ENCODE measurements around a stretch of chr1.

- PRO-cap, result no peak
- RRBS, 2 experiments, result no CpG with 5 or more reads among the region's 16 CpGs
Measured at GRCh38 chr1:16163920-16164741, 8.3 kb upstream of the EPHA2 start.

DNA sequence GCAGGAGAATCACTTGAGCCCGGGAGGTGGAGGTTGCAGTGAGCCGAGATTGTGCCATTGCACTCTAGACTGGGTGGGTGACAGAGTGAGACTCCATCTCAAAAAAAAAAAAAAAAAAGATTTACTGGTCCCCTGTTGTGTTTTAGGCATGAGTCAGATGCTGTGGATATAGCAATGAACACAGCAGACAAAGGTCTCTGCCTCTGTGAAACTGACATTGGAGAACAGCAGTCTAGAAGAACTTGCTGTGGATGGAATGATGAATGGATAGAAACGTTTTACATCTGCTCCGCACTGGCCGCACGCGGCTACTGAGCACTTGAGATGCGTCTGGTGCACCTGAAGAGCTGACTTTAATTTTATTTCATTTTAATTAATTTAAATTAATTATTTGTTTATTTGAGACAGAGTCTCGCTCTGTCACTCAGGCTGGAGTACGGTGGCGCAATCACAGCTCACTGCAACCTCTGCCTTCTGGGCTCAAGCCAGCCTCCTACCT, 24.5 kb upstream of the EPHA2 start:
- PRO-cap, result no peak
- RRBS, 2 experiments, result no CpG with 5 or more reads among the region's 11 CpGs

DNA sequence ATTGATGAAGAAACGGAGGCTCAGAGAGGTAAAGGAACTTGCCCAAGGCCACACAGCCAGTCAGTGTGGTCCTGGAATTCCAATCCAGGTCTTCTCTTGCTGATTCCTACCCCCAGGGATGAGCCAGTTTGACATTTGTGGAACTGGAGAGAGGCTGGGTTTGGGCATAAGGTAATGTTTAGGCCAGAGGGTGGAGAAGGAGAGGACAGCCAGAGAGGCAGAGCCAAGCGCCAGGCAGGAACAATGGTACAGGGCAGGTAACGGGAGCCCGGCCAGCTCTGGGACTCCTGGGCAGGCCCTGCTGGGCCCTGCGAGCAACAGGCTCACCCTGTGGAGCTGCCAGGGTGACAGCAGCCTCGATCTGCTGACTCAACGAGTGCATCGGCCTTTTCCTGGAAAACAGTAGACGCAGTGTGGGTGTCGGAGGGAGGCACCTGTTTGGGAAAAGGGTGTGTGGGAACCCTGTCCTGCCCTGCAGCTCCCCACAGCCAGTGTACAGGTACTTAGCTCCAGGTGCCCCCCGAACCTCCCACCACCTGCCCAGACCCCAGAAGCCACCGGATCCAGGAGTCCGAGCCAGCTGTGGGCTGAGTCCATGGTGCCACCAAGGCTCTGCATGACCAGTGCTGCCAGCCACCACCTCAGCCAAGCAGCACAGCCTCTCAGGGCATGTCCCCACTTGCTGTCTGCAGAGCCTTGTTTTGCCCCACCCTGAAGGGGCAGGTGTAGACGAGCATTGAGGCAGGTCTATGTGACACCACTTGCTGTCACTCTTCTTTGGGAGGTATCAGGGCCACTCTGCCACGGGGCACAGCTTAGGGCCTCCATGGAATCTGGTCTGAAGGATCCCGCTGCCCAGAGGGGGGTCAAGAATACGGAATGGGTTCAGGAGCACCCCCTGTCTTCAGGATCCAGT, 28.1 kb downstream of the ARHGEF19 start:
- PRO-cap, result no peak
- RRBS, 2 experiments, result no CpG with 5 or more reads among the region's 17 CpGs

DNA sequence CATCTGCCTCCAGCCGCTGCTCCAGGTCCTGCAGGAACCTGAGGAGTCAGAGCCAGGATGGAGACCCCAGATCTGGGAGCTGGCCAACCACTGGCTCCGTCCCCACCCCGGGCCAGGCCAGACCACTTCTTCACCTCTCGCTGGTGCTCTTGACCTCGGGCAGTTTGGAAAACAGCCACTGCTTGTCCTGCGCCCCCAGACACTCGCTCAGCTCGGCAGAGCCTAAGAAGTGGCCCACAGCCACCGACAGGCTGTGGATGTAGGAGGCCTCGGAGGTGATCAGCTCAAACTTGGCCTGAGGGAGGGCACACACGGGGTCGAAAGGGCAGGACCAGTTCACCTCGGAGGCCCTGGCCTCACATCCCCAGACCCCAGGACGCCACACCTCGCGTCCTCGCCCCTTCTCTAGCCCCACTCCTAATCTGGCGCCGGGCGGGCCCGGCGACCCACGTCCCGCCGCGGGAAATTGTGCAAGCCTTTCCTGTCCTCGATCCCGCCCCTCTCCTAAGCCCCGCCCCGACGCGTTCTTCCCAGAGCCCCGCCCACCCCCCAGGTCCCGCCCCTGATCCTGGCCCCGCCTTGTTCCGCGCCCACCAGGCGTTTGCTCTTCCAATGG, 6.3 kb downstream of the ARHGEF19 start:
- PRO-cap, result bidirectional peak, plus-strand start outside the sequence, minus-strand start at position 506 of the sequence
- RRBS, 2 experiments, result no CpG with 5 or more reads among the region's 38 CpGs

- PRO-cap, result bidirectional peak, plus-strand start at chr1:16217678, minus-strand start at chr1:16217398
- RRBS, 2 experiments, result 2% methylated on average over 6 to 7 of the region's 54 CpGs
Measured at GRCh38 chr1:16216909-16217933, 4.8 kb upstream of the ARHGEF19 start.

GRCh38 chr1:16235945-16236443, 989 bp downstream of the CPLANE2 start:
- PRO-cap, result no peak
- RRBS, 2 experiments, result no CpG with 5 or more reads among the region's 6 CpGs

DNA sequence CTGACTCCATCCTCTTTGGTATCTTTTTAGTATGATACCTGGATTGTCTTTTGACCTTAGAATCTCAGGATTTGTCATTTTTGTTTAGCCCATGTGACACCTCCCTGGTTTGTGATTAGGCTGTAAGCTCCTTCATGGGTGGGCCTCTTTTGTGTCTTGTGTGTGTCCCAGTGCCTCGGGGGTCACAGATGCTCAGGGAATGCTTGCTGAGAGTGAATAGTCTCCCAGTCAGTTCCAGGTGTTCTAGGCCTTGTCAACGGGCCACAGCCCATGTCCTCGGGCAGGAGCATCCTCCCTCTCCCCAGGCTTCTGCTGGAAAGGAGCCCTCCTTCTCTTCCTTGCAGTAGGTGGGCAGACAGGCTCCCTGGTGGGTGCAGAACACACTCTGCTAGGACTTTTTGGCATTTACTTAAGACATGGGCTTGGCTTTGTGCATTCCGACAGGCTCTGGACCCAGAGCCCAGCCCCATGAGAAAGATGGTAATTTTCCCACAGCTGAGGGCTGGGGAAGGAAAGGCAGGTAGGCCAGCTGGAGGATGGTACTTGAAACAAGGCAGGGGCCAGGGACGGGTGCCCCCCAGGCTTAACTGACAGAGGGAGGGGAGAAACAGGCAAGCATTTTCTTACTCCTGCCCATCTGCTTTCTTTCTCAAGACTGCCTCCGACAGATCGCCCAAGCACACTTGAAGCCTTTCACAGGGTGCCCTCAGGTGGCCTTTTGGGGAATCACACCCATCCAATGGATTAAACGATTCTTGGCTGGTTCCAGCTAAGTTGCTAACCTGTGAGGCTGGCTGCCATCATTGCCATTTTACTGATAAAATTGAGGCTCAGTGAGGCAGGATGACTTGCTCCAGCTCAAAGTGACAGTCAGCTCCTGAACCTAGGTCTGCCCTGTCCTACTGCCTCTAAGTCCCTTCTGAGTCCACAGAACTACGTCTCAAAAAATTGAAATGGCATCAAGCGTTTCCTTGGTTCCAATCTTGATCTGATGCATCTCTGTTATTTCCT, 7.2 kb upstream of the CPLANE2 start:
- PRO-cap, result no peak
- RRBS, 2 experiments, result no CpG with 5 or more reads among the region's 10 CpGs

GRCh38 chr1:16286654-16287614, 50.0 kb upstream of the CPLANE2 start:
- PRO-cap, result no peak
- RRBS, 2 experiments, result no CpG with 5 or more reads among the region's 4 CpGs

GRCh38 chr1:16534837-16535892, 94.6 kb downstream of the NECAP2 start:
- PRO-cap, result unidirectional peak, minus-strand start at chr1:16535355
- RRBS, 2 experiments, result 83 to 84% methylated on average over 11 of the region's 77 CpGs

DNA sequence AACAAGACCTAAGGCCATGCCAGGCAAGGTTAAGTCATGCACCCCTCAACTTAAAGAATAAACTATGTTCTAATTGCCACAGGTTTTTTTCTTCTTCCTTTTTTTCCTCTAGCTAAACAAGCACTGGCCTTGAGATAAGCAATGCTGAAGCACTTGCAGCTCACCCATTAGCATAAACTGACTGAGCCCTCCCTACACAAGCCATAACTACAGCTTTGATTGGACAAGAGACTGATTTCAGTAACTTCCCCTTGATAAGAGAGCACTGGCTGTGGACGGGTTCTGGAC, 99.9 kb downstream of the NECAP2 start:
- PRO-cap, result no peak
- RRBS, 2 experiments, result no CpG with 5 or more reads among the region's 1 CpG

GRCh38 chr1:16697127-16697581, 224.6 kb upstream of the CROCC start:
- PRO-cap, result no peak
- RRBS, 2 experiments, result no CpG with 5 or more reads among the region's 7 CpGs

DNA sequence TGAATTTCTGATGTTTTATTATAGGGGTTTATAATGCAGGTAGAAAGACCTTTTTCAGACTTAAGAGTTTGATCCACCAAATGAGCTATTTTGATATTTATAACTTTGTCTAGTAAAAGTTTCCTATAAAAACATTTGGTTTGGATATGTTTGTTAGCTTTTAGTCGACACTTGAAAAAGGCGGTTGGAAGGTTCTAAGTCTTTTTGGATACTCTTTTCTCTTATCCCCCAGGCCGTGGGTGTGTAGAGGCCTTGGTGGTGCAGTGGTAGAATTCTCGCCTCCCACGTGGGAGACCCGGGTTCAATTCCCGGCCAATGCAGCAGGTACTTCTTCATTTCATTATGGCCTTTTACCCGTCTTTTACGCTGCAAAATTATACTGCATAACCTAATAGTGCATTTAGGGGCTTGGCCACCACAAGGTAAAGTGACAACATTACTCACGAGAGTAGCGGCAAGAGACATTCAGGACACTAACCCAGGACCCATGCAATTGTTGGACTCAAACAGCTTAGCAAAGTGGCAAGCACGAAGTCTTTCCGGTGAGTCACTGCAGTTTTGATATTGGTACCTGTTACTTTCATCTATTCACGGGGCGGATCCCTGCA, 194.6 kb upstream of the CROCC start:
- PRO-cap, result unidirectional peak, plus-strand start at position 253 of the sequence
- RRBS, 2 experiments, result no CpG with 5 or more reads among the region's 15 CpGs

DNA sequence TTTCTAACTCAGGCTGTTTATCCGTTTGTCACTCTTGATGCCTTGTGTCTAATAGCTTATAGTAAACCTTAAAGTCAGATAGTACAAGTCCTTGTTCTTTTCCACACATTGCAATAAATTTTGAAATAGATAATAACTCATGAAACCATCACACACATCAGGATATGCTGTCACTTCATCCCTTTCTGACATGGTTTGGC, 186.4 kb upstream of the CROCC start:
- PRO-cap, result unidirectional peak, minus-strand start at position 53 of the sequence
- RRBS, 2 experiments, result no CpG with 5 or more reads among the region's 1 CpG

- PRO-cap, result no peak
- RRBS, 2 experiments, result 60% methylated on average over 1 of the region's 7 CpGs; no CpG with 5 or more reads in 1 of the 2 experiments
Measured at GRCh38 chr1:16764098-16764585, 157.6 kb upstream of the CROCC start.

DNA sequence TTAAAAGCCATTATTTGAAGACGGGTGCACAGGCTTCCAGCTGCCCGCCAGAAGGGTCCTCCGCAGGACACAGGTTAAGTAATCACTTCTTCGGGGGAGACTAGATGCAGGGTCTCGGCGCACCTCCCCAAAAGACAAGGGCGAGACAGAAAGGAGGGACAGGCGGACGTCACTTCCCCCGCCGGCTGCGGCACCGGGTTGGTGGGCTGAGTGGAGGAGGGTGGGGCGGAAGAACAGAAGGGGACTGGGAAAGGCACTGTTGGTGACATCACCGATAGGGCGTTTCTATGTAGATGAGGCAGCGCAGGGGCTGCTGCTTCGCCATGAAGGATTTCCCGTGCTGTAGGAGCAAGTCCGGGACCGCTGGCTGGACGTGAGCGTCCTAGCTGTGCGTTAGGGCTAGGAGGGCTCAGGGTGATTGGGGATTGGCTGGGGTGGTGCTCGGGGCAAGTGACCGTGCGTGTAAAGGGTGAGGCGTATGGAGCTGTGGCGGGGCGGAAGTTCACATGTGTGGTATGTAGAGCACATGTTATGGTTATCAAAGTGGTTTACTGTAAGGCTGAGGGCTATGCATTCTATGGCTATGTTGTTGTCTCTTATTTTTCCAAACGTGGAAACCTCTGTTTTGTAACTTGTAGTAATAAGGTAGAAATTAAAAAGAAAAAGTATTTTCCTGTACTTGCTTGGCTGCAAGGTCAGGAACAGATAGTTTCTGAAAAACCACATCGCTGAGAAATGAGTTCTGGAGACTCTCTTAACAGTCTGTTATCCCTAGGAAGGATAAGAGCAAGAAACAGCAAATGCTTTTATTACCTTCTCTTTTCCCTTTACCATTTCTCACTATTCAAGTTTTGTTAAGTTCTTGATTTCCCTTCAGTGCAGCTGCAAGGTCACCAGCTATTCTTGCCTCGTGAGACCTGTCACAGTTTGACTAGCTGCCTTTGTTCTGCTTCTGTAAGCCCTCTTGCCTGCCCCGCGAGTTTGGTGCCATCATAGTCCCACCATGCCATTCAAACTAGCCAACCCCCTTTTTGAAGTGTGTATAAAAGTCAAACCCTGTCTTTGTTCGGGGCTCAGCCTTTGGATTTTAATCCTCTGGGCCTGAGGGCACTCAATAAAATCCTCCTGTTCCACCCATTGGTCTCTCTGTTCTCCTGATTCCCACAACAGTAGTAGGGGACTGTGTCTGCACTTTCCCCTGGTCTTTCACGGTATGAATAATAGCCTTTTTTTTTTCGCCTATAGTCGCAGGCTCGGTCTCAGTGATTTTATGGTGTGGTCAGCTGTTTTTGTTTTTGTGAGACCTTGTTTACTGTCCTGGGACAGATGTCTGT, 16.6 kb upstream of the CROCC start:
- PRO-cap, result bidirectional peak, plus-strand start at position 345 of the sequence, minus-strand start at position 142 of the sequence; unidirectional peak, plus-strand start at position 511 of the sequence; unidirectional peak, plus-strand start at position 712 of the sequence
- RRBS, 2 experiments, result no CpG with 5 or more reads among the region's 40 CpGs

DNA sequence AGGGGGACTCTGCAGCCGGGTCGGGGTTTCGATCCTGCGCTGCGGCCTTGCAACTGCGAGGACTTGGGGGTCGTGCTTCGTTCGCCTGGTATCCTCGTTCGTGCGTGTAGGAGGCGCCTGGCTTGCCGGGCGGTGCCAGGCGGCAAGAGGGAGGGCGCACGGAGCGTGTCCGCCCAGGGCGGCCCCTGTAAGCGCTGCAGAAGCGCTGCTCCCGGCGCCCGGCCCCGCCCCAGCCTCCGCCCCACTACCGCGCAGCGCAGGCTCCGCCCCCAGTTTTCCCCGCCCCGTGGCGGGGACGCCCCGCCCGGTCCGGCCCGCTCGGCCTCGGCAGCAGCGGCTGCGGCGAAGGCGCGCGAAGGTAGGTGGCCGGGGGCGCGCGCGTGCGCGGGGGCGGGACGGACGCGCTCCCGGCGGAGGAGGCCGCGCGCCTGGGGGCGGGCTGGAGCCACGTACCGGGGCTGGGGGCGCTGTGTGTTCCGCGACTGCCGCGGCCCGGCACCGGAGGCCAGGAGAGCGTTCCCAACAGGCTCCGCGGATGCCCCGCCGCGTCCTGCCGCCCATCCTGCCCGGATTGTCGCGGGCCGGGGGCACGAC, 7.9 kb upstream of the CROCC start:
- PRO-cap, result bidirectional peak, plus-strand start at position 448 of the sequence, minus-strand start at position 106 of the sequence
- RRBS, 2 experiments, result 1 to 2% methylated on average over 54 to 64 of the region's 86 CpGs

DNA sequence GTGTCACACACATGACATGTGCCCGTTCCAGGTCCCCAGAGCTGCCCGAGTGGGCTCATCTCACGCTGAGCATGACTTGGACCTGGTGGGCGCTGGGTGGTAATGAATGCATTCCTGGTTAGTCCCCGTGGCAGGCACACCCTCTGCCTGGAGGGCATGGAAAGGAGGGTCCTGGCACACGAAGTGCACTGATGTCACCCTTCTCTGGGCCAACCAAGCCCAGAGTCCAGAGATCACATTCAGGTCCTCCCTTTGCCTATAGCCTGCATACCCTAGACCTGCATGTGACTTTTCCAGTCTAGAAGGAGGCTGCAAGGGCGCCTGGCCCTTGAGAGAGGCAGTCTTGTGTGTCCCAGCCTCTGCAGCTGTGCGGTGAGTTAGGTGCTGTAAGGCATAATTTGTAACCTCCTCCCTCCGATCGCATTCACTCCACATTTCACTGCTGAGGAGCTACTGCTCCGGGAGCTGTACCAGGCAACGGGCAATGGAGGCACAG, 22.1 kb downstream of the PADI2 start:
- PRO-cap, result no peak
- RRBS, 2 experiments, result no CpG with 5 or more reads among the region's 12 CpGs

GRCh38 chr1:17122559-17122881, 3.3 kb upstream of the PADI2 start:
- PRO-cap, result no peak
- RRBS, 2 experiments, result no CpG with 5 or more reads among the region's 2 CpGs

GRCh38 chr1:17189791-17190504, 15.0 kb upstream of the PADI1 start:
- PRO-cap, result no peak
- RRBS, 2 experiments, result no CpG with 5 or more reads among the region's 10 CpGs

DNA sequence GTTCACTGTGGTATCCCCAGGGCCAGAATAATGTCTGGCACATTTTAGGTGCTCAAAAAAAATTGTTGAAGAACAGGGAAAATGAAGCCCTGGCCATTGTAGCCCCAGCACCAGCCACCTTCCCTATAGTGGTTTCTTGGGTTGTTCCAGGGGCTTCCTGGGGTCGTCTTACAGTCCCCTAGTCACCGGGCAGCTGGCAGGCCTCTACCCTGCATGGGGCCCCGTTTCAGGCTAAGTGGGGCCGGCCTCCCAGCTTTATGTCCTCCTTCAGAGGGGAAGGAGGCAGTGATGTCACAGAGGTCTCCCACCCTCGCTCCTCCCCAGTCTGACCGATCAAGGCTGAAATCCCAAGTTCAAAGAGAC, 3.4 kb upstream of the PADI1 start:
- PRO-cap, result no peak
- RRBS, 2 experiments, result 34 to 89% methylated on average over 1 to 3 of the region's 6 CpGs